Mononuclear cell (primary cell): Measurements from ENCODE around the gene AP3S2.

DNA sequence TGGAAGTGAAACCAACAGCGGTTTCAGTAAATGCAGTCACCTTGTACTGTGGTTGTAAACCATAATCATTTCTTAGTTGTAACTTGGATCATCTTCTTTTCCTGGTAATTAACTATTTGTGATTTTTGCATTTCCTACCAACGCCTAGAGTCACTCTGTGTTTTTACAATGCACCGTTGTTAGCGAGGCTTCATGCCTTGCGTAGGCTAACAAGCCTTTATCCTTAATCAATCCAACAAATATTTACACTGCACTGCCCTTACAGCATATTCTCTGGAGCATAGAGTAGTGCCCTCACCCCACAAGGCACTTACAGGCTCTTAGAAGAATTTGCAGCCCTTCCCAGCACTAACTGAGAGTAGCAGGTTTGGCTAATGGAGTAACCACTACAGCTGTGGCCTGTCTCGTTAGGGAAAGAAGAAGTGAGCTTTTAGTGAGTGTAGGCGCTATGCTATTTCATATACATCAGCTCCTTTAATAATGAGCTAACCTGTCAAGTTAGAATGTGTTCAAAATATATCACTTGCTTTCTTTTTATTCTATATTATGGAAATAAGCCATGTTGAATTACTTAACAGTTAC is 62.7 kb downstream of the ABHD2 start:
- RRBS: no CpG with 5 or more reads among the region's 7 CpGs

- RRBS: no CpG with 5 or more reads among the region's 12 CpGs
These were observed 45.6 kb downstream of the RLBP1 start for GRCh38 chr15:89175699-89176239.

GRCh38 chr15:89296878-89297250 is 37.8 kb downstream of the POLG start:
- RRBS: 95% methylated on average over 1 of the region's 33 CpGs

GRCh38 chr15:89362182-89362781 is 27.7 kb upstream of the POLG start:
- RRBS: 7% methylated on average over 12 of the region's 61 CpGs

DNA sequence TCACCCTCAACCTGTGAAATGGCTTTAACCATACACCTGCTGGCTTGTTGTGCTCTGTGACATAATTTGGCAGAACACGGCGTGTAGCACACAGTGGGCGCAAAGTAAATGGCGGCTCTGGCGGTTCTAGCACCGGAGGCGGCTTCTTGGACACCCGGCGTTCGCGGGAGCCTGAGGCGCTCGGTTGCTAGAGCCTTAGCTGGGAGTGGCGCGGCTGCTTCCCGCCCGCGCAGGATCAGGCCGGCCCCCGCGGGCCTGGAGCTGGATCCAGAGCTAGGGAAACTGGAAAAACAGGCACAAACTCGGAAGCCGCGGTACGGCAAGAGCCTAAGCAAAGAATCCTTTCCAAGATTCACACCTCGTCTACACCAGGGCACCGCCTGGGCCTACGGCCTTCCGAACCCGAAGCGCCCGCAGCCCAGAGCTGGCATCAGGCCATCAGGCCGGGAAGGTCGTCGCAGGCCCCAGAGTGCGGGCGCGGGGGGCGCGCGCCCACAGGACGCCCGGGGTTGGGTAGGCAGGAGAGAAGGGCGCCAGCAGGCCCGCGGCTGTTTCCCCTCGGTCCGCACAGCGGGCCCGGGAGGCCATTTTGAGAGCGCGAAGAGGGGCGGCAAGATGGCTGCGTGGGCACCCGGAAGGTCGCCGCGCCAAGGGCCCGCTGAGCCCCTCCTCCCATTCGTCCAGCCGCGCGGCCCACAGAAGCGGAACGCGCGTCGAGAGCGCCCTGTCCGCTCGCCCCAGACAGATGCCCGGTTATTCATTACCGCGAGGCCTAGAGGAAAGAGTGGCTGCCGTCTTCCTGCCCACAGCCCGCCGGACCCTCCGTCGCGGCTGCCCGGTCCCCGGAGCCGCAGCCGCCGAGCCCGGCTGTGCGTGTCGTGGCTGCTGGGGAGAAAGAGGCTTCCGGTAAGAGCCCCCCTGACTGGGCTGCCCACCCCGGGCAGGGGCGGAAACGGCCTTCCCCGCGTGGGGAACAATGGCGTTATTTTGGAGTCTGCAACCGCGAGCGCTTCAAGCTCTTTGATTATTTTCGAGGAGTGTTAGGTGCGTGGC is 44.1 kb upstream of the POLG start:
- RRBS: 9% methylated on average over 47 of the region's 100 CpGs

- RRBS: no CpG with 5 or more reads among the region's 10 CpGs
These were observed 9.3 kb upstream of the MESP1 start for GRCh38 chr15:89760310-89760795.

- RRBS: no CpG with 5 or more reads among the region's 45 CpGs
These were observed 8.3 kb downstream of the ANPEP start for GRCh38 chr15:89805871-89807164.

DNA sequence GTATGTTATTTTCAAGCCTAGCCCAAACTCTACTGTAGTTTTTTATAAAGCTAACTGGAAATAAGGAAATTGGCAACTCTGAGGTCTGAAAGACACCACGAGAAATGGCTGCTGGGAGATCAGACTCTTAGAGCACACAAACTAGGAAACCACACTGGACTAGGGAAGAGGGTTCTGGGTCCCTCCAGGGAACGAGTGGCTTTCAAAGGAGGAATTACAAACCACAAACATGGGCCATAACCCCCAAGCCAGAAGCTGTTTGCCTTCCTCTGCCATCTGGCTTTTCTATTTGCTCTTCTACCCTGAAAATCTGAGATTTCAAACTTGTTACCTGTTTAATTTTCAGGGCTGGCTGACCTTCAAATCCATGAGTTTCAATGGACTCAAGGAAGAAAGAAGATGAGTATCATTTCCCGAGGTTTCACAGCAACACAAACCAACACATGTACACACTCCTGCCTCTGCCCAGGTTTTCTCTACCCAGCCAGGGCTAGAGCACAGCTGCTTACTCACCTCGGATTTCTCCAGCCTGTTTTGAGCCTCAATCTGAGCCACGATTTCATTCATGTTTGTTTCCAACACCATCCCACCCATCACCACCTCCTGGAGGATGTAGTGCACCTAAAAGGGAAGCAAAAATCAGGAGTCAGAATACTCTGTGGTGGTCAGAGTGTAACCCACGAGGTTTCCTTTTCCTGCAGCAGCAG is 22.6 kb upstream of the ANPEP start:
- RRBS: no CpG with 5 or more reads among the region's 6 CpGs

DNA sequence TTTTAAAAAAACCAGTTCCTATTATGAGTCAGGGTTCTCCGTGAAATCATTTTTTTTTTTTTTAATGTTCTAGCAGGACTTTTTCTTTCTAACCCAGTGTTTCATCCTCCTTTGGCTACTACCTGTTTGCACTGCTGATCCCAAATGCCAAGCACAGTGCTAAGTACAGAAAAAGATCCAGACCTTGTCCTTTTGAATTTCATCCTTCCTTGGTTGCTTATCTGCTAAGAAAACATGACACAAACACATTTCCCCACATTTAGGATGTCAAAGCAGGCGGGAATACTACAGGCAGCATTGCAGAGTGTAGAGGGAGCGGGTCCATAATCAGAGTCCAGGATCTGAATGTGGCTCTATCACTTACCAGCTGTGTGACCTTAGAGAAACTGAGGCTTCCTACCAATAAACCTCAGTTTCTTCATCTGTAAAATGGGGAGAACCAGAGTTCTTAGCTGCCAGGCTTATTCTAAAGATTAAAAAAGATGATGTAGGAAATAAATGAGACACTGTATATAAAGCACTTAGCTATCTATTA is 37.2 kb upstream of the ANPEP start:
- RRBS: no CpG with 5 or more reads among the region's 3 CpGs

DNA sequence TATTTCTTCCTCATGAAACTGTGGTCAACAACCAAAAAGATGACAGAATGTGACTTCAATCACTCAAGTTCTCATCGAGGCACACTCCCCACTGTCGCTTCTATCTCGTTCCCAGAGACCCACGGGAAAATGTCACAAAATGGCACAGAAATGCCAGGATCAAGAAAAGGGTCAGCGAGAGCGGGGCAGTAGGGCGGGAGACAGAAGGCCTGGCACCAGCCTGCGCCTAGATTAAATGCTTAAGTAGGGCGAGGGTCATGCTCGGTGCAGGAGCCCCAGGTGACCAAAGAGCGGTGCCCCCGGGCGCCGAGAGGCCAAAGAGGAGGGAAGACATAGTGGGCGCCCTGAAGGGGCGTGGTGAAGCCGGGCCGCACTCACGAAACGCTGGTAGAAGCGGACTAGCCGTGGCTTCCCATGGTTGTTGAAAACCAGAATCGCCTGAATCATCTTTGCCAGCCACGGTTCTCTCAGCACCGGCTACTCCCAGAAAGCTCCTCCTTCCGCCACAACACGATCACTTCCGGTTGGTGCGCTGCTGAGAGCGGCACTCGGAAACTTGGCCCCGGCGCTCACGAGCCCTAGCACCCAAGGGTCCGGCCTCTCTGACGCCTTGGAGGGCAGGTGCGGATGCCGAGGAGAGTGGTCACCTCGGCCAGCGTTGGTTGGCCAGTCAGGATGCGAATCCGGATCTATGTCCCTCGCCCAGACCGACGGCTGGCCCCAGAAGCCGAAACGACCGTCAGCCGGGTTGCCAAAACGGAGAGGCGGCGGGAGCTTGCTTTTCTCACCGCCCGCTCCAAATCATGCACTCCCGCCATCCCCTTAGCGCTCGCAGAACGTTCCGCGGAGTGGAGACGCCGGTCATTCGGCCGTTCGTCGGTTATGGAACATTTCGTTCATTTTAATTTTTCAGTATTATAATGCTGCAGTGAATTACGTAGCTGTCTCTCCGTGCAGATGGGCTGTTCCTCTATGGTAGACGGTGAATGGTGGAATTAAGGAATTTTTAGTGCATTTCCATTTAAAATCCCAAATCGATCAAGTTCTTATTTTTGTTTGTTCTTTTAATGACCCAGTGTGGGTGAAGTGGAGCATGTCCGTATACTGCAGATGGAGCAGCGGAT is at the start of gene AP3S2:
TSS of gene AP3S2 (minus strand) at position 492 of the 1,124 bp plus-strand sequence.
- RRBS: 1% methylated on average over 42 of the region's 73 CpGs

GRCh38 chr15:89899547-89900440 is 6.0 kb upstream of the AP3S2 start:
- RRBS: no CpG with 5 or more reads among the region's 7 CpGs

DNA sequence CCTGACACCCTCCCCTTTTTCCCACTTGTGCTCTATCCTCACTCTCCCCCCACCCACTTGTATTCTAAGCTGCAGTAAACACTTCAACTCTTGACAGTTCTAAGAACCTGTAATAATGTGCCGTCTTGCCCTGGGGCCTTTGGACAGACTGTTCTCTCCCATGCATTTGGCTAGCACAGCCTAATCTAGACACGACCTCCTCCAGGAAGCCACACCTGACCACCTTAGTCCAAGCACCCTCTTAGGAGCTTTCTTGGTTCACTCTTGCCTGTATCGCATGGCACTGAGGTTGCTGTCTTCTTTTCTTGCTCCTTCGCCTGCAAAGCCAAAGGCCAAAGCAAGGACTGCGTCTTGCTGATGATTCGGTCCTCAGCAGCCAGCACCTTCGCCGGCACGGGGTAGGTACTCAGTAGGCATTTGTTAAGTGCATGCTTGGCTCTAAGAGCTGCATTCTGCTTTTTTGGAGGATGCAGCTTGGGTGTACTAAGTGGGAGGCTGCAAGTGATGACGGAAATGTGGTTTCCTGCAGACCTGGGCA is 2.1 kb upstream of the ZNF710 start:
- RRBS: no CpG with 5 or more reads among the region's 10 CpGs

DNA sequence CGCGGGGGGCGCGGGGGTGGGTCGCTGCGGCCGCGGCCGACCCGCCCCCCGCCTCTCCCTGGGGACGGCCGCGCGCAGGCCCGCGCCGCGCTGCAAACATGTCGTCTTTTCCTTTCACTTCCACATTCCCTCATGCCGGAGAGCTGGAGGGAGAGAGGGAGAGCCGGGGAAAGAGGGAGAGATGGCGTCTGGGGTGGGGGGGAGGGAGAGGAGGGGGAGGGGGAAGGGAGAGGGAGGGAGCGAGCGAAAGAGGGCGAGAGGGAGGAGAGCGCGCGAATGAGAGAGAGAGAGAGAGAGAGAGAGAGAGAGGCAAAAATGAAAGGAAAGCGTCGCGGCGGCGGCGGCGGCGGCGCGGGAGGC is 545 bp downstream of the ZNF710 start:
- RRBS: no CpG with 5 or more reads among the region's 39 CpGs

GRCh38 chr15:90087568-90087921 is 14.7 kb downstream of the IDH2 start:
- RRBS: no CpG with 5 or more reads among the region's 14 CpGs

GRCh38 chr15:90099538-90100379 is 2.5 kb downstream of the IDH2 start:
- RRBS: no CpG with 5 or more reads among the region's 3 CpGs

DNA sequence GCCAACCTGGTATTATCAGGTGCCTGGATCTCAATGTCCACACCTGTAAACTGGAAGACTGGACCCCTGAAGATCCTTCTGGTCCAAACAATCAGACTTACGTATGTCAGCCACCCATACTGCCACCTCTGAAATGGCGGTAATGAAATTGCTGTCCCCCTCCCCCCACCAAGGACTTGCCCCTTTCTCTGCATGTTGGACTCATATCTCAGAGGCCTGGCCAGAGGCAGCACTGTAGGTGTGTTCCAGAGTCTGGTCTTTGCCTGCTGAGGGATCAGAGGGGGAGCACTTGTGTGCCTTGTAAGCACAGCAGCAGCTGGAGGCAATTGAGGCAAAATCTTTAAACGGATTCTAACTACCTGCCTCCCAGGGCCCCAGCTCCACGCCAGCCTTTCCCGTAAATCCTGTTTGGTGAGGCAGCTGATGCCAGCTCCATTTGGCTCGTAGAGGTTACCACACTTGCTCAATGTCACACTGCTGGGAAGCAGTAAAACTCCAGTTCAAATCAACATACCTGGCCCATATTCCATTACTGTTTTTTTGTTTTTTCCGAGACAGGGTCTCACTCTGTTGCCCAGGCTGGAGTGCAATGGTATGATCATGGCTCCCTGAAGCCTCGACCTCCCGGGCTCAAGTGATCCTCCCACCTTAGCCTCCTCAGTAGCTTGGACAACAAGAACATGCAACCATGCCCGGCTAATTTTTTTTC is 2.3 kb upstream of the IDH2 start:
- RRBS: 98% methylated on average over 1 of the region's 10 CpGs

GRCh38 chr15:90126588-90127134 is 24.4 kb upstream of the IDH2 start:
- RRBS: no CpG with 5 or more reads among the region's 8 CpGs

- RRBS: no CpG with 5 or more reads among the region's 39 CpGs
These were observed 1.1 kb downstream of the SEMA4B start for GRCh38 chr15:90201834-90203024.

DNA sequence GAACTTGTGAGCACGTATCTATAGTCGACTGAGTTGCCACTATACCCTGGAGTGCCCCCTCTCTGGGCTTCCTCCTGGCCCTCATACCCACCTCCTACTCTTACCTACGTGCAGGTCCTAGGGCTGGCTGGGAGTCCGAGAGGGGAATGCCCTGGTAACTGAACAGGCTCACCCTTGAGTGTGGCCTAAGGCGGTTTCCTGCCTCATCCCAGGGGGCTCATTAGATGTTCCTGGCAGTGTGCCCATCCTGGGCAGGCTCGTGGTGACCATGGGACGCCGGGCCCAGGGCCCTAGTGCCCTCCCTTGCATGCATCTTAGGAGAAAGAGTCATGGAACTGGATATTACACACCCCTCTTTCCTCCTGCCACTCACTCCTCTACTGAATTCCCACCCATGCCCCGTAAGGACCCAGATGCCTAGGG is 2.8 kb downstream of the SEMA4B start:
- RRBS: no CpG with 5 or more reads among the region's 9 CpGs

GRCh38 chr15:90214807-90215179 is 13.7 kb downstream of the SEMA4B start:
- RRBS: no CpG with 5 or more reads among the region's 5 CpGs